ENCODE measurements around the gene CYP2C8.

- PRO-cap: no peak
Observed at GRCh38 chr10:92571938-92572659, 1.8 kb downstream of the IDE start.

- PRO-cap: unidirectional peak, plus-strand start at chr10:92573176
Observed at GRCh38 chr10:92573024-92573604, 779 bp downstream of the IDE start.

DNA sequence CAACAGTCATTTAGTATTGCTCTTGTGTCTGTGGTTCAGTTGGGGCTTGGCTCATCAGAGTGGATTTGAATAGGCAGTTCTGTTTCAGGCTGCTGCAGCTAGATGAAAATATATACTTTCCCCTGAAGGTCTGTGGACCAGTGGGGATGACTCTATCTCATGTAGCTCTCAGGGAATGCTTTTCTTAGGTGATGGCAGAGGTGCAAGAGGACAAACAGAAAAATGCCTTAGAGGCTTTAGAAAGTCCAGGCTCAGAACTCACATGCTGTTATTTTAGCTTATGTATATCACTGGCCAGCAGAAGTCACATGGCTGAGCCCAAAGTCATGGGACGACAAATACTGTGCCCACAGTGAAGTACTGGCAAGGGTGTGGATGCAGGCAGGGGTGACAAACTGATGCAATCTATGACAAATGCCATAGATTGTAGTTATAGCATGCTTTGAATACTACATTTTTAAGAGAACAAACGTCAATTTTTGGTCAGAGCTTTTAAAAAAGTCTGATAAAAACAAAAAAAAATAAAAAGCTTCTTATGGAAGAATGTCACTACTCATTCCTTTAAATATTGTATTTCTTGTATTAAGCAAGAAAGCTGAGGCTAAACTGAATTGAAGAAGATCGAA, 15.0 kb upstream of the EXOC6 start:
- PRO-cap: no peak

DNA sequence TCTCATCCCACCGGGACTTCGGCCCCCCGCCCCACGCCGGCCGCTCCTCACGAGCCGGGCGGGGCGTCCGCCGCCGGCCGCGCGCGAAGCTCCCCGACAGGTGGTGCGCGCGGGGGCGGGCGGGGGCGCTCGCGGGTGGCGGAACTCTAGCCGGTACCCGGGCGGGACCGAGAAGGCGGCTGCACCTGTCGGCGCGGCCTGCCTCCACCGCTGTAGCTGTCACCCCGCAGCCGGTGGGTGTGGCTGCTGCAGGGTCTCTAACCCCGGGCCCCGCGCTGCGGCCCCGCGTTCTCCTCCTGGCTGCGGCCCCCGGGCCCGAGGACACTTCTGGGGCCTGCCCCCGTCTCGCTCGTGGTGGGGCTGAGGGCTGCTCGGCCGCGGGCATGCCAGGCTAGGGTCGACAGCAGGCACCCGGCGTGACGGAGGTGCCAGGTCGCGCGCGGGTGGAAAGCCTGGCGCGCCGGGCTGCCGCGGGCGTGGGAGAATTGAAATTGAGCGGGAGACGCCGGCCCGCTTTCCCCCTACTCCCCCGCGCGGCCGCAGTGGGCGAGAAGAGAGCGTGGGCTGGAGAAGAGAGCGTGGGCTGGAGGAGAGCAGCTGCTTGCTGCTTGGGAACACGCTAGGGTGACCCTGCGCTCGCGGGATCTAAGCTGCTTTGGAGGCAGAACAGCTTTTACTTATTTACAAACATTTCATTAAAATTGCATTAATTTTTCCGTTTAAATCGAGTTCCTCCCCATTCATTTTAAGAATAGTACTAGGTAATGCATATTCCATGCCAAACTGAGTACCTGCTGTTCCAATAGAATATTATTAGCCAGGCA, 534 bp downstream of the EXOC6 start:
- PRO-cap: bidirectional peak, plus-strand start at position 156 of the sequence, minus-strand start at position 95 of the sequence

- PRO-cap: no peak
Observed at GRCh38 chr10:93235693-93236241, 162.1 kb downstream of the CYP26A1 start.

DNA sequence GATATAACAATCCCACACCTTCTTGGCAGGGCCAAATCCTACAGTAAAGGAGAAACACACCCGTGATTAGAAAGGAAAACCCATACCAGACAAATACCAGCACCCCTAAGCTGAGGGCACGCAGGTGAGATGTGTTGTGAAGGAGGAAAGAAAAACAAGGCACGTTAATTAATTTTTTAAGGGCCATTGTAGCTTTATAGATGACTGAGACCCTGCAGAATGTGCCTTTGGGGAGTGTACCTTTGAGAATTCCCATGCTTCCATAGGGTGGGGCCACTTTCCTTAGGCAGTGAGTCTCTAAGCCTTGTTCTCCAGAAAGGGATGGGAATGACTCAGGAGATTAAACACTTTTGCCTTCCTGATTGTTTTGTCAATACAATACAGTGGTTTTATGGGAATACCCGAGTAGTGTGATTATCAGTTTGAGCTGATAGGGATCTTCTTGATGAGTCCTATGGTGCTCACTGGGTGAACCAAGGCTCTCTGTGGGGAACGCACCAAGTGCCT, 6.4 kb downstream of the MYOF start:
- PRO-cap: no peak

DNA sequence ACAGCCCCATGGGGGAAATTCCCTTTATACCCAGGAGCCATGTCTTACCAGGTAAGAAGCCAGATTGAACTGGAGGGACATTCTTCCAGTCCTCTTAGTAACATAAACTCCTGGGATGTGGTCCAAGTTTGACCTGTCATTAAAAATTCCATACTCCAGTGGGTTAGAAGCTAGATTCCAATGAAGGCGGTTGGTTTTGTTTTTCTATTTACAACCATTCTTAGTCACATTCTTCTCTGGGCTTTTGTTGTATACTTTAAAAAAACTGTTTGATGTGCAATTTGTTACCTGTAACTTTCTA, 1.9 kb downstream of the PLCE1 start:
- PRO-cap: no peak

DNA sequence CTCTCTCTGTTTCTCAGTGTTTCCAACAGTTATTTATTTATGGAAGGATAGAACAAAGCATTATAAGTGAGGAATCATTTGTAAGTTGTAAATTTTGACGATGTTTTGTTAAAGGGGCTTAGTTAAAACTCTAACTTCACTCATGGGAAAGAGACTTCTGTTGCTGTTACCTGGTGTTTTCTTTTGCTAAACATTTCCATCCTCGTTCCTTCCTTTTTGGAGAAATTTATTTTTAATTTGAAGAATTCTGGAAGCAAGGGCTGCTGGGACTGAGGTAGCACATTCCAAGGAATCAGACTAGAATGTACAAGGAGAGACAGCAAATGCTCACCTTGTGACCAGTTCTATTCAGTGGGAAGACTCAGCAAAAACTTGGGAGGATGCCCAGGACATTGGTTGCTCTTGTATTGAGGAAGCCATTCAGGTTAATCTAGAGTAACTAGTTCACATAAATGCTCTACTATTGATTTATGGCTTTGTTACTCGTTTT, 11.2 kb downstream of the PLCE1 start:
- PRO-cap: no peak

- PRO-cap: no peak
Observed at GRCh38 chr10:94357053-94357806, 5.5 kb downstream of the NOC3L start.

DNA sequence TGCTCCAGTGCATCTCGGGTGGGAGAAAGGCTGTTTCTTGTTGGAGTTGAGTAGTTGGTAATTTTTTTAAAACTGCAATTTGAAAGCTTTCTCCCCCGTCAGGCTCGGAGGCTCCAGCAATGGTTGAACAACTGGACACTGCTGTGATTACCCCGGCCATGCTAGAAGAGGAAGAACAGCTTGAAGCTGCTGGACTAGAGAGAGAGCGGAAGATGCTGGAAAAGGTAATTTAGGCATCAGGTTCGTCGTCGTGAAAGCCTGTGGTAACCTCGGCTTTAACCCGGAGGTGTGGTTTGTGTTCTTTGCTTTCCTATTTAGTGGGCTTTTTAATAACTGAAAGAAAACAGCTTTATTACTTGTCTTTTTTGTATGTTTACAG, 676 bp downstream of the HELLS start:
- PRO-cap: no peak

DNA sequence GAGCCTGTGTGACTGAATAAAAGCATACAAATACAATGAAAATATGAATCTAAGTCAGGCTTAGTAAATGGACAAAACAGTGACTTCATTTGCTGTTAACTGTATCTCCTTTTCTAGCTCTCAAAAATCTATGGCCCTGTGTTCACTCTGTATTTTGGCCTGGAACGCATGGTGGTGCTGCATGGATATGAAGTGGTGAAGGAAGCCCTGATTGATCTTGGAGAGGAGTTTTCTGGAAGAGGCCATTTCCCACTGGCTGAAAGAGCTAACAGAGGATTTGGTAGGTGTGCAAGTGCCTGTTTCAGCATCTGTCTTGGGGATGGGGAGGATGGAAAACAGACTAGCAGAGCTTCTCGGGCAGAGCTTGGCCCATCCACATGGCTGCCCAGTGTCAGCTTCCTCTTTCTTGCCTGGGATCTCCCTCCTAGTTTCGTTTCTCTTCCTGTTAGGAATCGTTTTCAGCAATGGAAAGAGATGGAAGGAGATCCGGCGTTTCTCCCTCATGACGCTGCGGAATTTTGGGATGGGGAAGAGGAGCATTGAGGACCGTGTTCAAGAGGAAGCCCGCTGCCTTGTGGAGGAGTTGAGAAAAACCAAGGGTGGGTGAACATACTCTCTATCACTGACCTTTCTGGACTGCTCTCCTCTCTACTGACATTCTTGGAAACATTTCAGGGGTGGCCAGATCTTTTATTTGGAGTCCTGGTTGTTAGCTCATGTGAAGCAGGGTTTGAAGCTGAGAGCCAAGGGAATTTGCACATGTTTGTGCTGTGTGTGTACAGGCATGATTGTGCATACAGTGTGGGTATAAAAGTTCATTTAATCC, 12.7 kb downstream of the CYP2C19 start:
- PRO-cap: no peak

DNA sequence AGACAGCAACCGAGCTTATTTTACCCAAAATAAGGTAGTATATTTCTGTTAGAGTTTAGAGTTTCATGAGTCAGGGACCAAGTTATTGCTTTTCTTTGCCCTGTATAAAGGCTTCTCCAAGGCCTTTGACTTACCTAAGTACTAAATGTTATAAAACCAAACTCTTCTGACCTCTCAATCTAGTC, 1.9 kb upstream of the CYP2C9 start:
- PRO-cap: no peak

GRCh38 chr10:94941629-94942322, 3.3 kb downstream of the CYP2C9 start:
- PRO-cap: no peak

GRCh38 chr10:95068760-95069785, at the start of gene CYP2C8:
Gene CYP2C8 (minus strand): TSS chr10:95069497.
- PRO-cap: no peak

DNA sequence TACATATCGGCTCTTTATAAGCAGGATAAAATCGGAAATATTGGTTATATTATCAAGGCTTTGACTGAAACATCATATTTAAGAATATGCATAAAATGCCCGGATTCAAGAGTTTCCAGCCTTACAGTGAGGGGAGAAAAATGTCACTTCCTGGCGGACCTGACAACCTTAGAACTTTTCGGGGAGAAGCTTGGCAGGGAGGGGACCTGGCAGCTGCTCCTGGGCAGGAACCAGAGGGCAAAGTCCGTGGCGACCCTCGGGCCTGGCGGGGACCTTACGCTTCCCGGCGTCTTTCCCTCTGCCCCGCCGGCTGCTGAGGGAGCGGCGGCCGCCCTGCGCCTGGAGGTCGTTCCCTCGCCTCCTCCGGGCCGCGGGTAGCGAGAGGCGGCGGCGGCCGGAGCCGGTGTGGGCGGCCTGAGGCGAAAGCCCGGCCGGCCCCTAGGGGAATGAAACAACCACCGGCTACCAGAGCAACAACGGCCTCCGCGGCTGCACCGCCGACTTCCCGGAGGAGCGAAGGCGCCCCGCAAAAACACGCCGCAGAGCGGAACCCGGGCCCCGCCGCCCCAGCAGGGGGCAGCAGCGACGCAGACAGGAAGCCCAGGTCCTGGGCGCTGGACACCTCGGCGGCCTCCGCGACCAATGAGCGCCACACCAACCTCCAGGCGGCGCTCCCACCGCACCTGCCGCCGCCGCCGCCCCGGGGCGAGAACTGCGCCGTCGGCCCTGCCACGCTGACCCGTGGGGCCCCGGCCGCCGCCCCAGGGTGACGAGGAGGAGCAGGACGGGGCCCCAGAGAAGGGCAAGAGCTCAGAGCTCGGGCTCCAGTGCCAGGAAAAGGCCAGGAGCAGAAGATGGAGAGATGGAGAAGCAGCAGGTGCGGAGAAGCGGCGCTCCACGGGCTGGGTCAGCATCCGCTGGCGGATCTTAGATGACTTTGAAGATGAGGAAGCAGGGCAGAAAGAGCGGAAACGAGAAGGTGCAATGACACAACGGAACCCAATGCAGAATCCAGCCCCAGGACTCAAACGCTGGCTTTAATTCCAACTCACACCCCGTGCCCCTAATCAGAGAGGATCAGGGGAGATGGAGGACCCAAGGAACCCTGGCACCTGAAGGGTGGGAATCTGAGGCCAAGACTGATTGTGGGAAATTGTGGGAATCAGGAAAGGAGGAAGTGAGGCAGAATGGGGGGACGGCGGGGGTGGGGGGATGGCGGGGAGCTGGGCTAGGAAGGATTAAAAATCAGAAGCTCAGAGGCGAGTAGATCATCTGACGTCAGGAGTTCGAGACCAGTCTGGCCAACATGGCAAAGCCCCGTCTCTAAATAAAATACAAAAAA, 10.4 kb upstream of the ACSM6 start:
- PRO-cap: bidirectional peak, plus-strand start at position 708 of the sequence, minus-strand start at position 507 of the sequence

- PRO-cap: no peak
Observed at GRCh38 chr10:95260520-95261209, 30.1 kb downstream of the PDLIM1 start.

DNA sequence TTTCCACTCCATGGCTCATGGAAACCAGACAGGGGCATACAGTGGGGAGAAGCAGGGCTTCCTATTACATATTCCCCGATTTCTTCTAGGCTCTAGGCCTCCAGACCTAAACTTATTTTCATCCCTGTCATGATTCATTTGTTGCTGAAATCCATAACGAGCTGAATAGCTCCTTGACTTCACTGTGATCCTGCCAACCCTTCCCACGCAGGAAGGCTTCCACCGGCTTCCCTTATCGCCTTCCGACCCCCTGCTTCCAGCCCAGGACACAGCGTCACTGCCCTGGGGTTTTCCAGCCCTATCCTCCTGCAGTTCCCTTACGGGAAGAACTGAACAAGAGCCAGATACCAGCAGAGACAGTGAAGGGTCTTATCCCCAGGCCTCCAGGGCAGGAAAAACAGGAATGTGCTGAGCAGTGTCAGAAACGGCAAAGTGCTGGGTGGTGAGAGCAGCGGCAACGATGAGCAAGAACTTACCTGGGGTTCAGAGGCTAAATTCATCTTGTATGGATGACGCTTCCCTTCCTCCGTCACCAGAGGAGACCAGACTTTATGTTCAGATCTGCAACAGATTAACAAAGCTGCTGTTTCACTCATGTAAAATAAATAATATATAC, 22.4 kb downstream of the PDLIM1 start:
- PRO-cap: no peak

DNA sequence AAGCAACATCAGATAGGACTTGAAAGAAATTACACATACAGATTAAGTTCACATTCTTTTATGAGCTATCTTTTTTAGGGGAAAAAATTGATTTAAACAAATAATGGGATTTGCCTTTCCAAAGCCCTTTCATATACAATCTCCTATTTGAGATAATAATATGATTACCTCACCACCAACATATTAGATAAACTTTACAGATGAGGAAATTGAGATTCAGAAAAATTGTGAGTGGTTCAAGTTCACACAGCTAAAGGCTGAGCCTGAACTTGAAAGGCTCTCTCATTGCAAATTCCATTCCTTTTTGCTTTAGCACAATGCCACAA, 14.9 kb downstream of the PDLIM1 start:
- PRO-cap: unidirectional peak, plus-strand start at position 219 of the sequence

GRCh38 chr10:95288909-95289218, 1.9 kb downstream of the PDLIM1 start:
- PRO-cap: no peak

DNA sequence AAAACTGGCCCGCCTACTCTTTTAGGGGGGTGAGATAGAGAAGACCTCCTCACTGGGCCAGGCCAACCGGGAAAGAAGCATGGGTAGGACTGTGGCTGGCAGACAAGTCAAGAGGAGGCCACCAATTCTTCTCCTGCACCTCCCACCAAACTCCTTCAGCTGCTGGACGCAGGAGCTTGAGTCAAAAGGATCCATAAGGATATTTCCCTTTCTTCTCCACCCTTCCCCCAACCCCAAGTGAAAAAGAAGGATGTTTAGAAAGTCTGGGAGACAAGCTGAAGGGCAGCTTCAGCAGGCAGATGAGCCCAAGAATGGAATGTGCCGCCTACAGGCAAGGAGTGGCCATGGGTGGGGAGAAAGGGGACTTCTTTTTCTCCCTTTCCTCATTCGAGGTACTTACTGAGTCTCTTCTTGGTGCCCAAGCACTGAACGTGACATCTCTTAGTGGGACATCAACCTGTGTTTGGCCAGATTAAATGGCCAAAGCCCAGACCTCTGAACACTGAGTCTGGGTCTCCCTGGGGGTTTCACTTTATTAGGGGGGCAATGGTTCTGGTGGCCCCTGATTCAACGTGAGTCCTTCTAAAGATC, 1.2 kb downstream of the PDLIM1 start:
- PRO-cap: bidirectional peak, plus-strand start at position 285 of the sequence, minus-strand start at position 81 of the sequence; bidirectional peak, plus-strand start at position 308 of the sequence, minus-strand start at position 301 of the sequence

Measured in ileum (tissue), 1 donor.